Mesenchymal stem cell of Wharton's jelly (primary cell): ENCODE measurements around the gene FKBP14.

DNA sequence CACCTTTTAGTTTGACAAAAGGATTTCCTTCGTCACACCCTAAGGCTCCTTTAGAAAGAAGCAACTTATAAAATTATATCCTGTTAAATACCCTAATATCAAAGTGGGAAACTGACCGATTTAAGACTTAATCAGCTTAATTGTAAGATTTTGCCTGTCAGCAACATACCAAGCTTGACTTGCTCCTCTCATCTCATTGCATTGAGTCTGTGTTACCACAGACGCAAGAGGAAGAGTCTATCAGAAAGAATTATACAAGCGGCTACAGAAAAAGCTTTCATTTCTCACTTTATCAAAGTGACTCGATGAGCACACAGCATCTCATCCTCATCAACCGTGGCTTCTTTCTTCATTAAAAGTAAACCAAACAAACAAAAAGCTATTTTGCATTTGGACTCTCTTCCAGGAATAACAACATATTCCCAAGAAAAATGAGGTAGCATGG lies 75.0 kb downstream of the JAZF1 start:
- CAGE, long polyA plus RNA = no peak

GRCh38 chr7:28237144-28237728 lies 56.6 kb upstream of the JAZF1 start:
- CAGE, long polyA plus RNA = no peak

- CAGE, long polyA plus RNA = no peak
These were observed 2.3 kb upstream of the CREB5 start for GRCh38 chr7:28409607-28410809.

DNA sequence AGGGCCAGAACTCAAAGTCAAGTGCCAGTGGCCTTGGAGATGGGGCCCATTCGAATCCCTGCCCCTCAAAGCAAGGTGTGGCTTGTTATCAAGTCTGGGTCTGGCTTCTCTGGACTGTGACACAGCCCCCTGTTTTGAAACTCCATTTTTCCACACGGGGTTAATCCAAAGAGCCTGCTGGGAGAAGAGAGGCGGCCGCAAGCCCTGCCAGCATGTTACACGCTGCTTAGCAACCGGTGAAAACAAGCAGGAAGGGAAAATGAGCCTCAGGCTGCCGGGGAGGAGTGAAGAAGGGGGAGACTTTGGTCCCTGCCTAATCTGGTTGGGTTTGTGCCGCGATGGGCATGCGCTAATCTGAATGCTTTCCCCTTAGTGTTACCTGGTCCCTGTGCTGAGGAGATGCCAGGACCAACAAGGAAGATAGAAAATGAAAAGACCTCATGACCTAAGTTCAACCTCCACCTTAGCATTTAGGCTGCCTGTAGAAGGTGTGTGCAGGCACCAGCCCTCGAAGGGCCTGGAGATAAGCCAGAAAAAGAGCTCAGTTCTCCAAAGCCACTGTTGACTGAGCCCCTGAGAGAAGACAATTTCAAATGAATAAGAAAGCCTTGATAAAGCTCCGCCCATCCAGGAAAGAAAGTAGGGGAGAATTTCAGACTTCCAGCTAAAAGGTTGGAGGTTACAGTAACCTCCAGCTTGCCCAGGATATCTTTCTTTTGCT lies 24.7 kb downstream of the TRIL start:
- CAGE, long polyA plus RNA = no peak

GRCh38 chr7:29190321-29190835 lies 4.2 kb upstream of the CHN2 start:
- CAGE, long polyA plus RNA = no peak

DNA sequence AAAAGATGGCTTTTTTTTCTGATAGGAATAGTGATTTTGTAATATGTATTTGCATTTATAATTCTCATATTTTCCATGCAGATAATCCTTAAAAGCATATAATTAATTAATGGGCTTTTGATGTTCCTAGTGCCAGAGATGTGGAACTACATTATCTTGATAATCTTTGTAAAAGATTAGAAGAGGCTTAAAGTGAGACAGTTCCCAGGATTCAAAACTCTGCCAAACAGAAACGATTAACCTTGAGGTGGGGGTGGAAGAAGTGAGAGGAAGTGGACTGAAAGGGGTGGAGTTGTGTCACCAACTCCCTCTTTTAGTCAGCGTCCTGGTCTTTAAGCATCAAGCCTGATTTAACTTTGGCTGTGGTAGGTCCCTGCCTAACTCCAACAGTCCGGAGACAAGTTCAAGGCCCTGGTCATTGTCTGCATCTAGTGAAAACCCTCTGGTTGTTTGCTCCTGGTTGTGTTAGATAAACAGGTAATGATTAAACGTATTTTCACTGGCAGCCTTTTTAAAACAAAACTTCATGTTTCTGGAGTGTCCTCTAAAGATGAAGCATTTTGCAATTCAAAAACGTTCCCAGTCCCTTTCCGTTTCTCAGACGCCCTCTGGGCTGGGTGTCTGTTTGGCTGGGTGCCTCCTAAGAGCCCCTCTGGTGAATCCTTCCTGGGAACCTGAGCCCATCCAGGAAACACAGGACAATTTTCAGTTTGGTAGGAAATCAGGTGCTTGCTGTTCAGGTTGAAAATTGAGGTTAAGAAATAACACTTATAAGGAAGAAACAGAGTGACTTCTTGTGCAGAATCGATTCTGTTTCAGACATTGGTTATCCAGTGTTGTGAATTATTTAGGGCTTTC lies 76.5 kb downstream of the CHN2 start:
- CAGE, long polyA plus RNA = no peak

GRCh38 chr7:29284663-29285259 lies 90.2 kb downstream of the CHN2 start:
- CAGE, long polyA plus RNA = no peak

- CAGE, long polyA plus RNA = no peak
These were observed 95.4 kb upstream of the PRR15 start for GRCh38 chr7:29468149-29468672.

DNA sequence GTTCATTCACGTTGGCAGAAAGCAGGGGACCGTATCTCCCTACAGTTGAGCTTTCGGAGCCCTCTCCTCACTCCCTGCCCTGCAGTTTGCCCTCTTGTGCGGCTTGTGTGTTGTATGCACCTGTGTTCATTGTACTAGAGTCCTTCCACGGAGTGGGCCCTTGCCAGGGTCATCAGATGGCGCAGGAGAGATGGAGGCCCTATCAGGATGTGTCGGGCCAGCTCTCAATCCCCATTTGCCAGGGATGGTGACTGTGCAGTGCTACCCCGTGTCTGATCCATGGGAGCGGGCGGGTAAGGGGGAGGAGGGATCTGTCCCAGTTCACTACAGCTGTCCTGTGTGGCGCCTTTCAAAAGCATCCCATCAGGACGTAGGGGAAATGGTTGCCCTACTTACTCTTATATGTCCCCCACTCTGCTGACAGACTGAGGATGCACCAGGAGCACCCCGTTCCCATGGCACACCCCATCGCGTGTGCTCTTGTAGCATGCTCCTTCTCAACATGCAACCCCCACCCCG lies 77.3 kb upstream of the PRR15 start:
- CAGE, long polyA plus RNA = no peak

- CAGE, long polyA plus RNA = no peak
These were observed 447 bp downstream of the WIPF3 start for GRCh38 chr7:29806593-29807316.

GRCh38 chr7:29968749-29969611 lies 20.6 kb downstream of the SCRN1 start:
- CAGE, long polyA plus RNA = no peak

DNA sequence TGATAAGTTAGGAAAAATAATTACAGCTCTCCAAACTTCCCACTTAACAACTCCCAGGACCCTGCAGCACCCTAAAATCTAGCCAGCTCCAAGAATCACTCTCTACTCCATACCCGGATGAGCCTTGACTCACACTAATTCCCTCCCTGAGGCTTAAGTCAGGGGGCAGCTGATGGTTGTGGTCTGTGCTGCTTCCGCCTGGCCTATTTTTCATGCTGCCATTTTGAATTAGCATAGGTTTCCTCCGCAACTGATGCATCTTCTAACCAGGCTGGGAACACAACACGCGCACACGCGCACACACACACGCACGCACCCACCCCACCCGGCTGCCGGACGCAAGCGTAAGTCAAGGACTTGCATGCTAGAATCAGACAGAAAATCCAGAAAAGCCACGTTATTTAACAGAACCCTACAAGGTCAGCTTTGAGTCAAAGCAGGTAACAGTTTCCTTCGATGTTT lies 1.2 kb downstream of the SCRN1 start:
- CAGE, long polyA plus RNA = no peak

DNA sequence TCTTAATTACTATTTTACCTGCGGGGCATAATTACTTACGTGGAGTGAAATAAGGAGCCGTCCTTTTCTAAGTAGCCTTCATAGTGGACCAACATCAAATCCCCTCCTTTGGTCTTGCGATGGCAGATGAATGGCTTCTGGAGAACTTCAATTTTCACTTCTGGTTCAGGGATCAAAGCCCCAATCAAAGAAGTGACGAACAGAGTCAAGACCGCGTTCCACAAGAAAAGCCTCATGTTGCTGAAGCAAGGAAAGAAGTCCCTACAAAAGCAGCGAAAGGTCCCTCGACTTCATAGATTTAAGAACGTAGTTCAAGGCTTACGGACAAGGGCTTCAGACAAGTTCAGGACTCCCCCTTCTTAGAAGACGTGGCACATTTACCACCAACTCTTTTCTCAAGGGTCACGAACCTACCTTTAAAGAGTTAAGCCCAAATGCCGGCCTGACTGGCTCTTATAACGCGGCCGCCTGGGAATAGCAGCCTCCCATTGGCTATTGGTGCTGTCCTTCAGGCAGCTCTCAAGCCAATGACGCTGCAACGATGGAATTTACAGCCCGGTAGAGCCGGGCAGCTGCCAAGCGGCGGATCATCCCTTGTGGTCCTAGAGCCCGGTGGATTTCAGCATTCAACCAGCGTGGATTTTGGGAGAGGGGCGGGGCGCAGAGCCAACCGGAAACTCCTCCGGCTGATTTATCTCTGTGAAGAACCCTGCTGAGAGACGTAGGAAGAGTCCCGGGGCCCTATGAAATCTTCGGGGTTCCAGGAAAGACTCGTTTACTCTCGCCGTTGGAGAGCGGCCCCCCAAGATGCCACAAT lies at the start of gene FKBP14:
Gene FKBP14 (minus strand): TSS at position 430 of the 817 bp plus-strand sequence.
- CAGE, long polyA plus RNA = no peak

- CAGE, long polyA plus RNA = no peak
These were observed 17.9 kb downstream of the PLEKHA8 start for GRCh38 chr7:30046150-30046480.

GRCh38 chr7:30143782-30144181 lies 9.0 kb downstream of the MTURN start:
- CAGE, long polyA plus RNA = no peak

- CAGE, long polyA plus RNA = no peak
These were observed 34.3 kb downstream of the MTURN start for GRCh38 chr7:30168891-30169688.

- CAGE, long polyA plus RNA = no peak
These were observed 38.3 kb downstream of the MTURN start for GRCh38 chr7:30172983-30173642.

DNA sequence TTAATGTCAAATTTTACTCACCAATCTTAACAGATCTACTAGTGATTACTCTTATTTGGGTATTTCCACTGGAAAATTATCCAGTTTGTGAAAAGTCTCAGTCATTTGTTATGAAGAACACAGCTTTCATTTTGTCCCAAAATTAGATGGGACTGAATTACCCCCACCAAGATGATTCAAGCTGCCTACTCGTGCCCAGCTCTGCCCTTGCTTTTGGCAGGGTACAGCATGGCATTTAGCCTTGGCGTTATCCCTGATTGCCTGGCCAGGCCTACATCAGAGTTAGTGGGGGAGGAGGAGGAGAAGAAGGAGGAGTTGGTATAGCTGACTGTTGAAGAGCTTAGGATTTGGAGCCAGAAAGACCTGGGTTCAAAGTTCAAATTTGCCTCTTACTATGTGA lies 47.4 kb downstream of the MTURN start:
- CAGE, long polyA plus RNA = no peak

DNA sequence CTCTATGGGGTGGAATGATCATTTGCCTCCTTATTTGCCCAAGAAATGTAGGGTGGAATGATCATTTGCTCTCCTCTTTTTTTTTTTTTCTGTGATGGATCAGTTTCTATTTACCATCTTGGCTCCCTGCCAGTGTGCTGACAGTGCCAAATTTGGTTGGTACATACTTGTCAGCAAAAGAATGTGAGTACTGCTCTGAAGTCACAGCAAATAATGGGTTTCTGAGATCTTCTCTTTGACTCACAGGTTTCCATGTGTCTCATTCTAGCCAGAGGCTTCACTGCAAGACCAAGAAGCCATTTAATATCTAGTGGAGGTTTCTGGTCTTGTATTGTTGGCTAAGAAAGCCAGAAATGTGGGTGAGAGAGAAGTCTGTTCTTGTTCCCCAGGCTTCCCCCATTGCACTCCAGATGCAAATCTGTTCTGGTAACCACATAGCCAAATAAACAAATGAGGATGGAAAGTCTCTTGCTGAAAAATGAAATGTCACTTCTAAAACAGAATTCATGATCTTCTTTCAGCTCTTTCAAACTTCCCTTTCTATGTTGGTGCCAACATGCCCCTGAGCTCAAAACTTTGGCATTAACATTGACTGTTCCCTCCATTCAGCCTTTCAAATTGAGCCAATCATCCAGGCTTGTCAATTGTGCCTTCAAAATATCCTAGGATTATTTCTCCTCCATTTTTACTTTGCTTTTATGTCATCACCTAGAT lies 45.3 kb upstream of the ZNRF2 start:
- CAGE, long polyA plus RNA = no peak

- CAGE, long polyA plus RNA = no peak
These were observed 31.2 kb upstream of the ZNRF2 start for GRCh38 chr7:30253085-30253702.